ENCODE measurements around the genes CALHM3 and SLK.

- PRO-cap, result no peak
These were observed 12.0 kb downstream of the NT5C2 start for GRCh38 chr10:103180929-103181707.

- PRO-cap, result no peak
These were observed 6.8 kb downstream of the CALHM2 start for GRCh38 chr10:103445277-103445784.

DNA sequence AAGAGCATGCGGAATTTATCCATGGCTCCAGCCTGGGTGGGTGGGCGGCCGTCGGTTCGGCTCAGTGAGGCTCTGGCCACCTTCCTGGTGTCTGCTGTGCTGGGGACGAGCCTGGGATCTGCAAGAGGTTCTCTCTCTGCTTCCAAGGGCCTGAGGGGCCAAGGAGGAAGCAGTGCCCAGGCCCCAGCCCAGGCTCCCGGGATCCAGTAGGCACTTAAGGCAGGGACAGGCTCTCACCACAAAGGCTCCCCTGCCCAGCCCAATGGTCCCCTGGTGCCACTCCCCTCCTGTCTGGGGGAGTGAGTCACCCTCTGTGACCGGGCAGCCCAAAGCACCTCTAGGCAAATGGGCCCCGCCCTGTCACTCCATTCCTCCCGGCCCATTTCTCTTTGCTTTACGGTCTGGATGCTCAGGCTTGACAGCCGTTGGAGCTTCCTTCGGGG is at the start of gene CALHM3:
CALHM3 (minus strand) TSS at position 231 of the 443 bp plus-strand sequence.
- PRO-cap, result no peak

GRCh38 chr10:103535419-103535741 is 41.9 kb downstream of the NEURL1 start:
- PRO-cap, result no peak

DNA sequence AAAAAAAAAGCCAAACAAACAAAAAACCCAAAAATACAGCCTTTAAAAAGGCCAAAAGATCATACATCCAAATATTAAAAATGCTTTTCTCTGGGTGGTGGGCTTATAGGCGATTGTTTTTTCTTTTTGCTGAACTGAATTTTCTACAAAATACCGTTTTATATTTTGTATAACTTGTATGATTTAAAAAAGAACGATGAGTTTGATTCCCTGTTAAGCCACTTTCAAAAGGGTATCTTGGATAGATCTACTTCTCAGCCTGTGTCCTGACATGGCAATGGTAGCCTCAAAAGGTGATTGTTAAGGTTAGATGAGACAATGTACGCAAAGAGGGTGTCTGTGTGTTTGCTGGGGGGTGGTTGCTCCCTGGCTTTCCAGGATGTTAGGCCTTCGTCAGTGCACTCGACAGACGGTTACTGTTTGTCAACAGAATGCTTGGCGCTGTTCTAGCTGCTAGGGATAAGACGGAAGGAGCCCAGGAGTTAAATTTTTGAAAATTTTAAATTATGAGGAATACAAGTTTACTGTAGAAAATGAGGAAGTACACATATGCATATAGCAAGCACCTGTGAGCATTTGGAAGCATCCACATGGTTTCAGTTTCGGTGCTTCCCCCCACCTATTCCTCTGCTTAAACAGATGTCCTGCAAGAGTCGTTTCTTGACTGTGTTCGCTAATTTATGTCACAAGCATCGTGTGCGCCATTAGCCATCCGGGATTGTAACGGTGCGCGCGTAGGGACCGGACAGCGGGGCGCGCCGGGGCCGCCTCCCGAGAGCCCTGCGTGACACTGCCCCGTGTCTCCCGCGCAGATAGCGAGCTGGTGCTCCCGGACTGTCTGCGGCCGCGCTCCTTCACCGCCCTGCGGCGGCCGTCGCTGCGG is 90.5 kb downstream of the NEURL1 start:
- PRO-cap, result no peak

DNA sequence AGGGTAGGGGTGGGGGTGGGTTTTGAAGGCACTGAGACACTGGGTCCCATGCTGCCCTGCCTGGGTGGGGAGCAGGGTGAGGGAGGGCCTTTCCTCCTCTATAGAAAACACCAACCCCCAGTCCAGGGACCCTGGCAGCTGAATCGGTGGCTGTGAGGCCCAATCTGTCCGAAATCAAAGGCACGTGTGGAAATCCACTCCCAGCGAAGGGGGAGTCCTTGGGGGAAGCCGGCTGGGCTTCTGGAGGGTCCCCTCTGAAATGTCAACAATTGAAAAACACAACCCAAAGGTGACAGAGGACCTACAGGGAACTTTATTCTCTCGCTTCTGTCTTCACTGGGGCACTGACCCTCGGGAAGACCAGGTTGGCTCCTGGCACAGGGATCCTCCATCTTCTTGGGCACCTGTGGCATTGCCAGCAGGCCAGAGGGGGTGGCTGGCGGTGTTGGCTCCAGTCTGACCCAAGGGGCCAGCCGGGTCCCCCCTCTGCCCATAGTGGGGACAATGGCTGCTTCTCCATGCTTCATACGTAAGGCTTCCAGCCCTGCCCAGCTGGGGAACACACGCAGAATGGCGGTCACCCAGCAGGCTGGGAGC is 106.6 kb downstream of the NEURL1 start:
- PRO-cap, result no peak

- PRO-cap, result no peak
These were observed 110.6 kb downstream of the NEURL1 start for GRCh38 chr10:103604144-103604556.

DNA sequence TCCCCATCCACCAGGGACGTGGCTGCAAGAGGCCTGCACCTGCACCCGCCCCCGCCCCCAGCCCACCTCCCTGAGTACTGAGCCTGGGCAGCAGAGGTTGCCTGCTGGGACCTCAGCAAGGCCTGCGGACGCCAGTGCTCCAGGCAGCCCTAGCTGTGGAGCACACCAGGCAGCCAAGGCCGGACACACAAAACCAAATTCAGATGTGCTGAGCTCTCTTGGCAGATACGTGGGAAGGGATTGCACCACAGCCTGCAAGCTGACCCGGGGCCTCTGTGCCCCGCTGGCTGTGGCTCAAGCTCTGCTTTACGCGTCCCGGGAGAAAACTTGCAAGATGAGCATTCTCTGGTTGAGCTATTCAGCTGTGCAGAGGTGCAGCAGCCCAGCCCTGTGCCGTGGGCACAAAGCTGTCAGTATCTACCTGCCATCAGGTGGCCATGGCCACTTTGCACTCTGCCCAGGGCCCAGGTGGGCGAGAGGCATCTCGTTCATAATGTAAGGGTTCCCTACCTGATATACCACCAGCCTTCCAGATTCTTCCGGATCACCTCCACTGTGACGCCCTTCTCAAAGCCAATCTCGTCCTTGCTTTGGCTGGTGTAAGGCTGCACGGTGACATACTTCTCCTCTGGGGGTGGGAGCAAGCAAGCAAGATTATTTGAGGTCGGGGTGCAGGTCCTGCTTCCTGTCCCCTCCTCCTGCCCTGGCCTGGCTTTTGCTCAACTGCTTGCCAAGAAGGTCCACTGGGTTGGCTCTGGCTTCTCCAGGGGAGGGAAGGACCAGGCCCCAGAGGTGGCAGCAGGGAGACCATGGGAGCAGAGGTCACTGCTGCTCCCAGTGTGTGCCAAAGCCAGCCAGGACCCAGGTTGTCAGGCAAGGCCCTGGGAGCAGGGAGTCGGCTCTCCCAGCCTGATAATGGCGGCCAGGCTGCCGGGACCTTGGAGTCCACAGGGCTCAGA is 123.5 kb downstream of the NEURL1 start:
- PRO-cap, result no peak

- PRO-cap, result no peak
These were observed 155.9 kb downstream of the NEURL1 start for GRCh38 chr10:103649430-103649848.

DNA sequence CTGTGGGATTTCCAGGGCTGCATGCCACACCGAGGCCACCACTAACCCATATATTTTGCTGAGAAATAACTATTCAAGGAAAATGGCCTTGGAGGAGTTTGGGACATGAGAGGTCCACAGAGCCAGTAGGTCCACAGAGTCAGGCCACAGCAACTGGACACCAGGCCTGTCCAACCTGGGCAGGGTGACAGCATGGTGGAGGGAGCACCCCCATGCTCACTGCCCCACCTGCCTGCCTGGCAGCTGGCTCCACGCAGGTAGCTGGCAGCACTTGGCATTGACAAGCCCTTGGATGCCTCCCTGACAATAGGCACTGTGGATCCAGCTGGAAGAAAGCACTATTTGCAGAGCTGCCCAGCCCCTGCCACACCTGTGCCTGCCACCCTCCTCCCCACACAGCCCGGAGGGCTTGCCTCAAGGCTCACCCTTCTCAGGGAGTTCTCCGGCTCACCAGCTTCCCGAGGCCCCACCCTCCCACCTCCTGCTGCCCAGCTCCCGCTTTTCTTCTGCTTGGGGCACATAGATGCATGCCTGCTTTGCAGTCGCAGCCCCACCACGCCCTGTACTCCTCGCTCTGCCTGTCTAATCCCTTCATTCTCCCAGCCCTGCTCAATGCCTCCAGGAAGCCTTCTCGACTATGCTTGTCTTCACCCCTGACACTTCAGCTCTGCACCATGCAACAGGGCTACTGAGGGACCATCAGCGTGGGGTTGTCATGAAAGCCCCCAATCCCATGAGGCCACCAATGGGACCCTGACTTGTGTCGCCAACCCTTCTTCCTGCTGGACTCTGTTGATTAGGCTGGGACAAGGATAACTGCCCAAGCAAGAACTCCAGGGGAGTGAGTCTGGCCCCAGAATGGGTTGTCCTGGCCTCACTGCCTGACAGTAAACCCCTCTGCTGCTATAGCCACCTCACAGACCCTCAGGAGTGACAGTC is 160.2 kb downstream of the NEURL1 start:
- PRO-cap, result no peak

- PRO-cap, result no peak
These were observed 162.5 kb downstream of the NEURL1 start for GRCh38 chr10:103656024-103656448.

DNA sequence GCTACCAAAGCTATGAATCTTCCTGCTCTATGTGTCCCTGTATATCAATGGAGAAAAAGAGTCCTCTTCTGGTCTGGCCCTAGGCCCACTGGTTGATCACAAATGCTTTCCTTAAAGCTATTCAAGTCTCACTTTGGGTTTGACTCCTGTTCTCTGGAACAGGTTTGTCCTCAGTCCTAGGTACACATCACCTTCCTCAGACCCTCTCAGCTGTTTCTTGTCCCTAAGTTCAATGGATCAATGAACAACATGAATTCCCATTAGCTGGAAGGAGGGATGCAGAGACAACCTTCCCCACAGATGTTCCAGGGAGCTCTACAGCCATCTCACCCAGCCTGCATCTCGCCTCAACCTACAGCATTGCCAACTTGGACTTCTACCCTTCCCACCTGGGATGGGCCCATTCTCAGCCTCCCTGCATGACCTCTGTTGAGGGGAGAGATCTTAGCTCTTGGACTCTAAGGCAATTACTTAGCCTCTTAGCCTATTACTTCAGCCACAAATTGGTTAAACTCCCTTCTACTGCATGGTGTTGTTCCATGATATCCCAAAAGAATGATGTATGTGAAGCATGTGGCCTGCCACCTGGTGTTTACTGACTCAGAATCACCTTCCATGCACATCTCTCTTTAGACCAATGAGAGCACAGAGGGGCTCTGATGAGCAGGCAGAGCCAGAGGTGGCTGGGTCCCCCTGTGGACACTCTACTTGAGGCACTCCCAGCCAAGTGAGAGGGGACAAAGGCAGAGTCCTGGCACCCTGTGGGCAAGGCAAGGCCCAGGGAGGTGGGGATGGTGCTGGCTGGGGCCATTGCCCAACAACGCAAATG is 164.2 kb downstream of the NEURL1 start:
- PRO-cap, result no peak

GRCh38 chr10:103833518-103834176 is 21.7 kb downstream of the SH3PXD2A start:
- PRO-cap, result no peak

DNA sequence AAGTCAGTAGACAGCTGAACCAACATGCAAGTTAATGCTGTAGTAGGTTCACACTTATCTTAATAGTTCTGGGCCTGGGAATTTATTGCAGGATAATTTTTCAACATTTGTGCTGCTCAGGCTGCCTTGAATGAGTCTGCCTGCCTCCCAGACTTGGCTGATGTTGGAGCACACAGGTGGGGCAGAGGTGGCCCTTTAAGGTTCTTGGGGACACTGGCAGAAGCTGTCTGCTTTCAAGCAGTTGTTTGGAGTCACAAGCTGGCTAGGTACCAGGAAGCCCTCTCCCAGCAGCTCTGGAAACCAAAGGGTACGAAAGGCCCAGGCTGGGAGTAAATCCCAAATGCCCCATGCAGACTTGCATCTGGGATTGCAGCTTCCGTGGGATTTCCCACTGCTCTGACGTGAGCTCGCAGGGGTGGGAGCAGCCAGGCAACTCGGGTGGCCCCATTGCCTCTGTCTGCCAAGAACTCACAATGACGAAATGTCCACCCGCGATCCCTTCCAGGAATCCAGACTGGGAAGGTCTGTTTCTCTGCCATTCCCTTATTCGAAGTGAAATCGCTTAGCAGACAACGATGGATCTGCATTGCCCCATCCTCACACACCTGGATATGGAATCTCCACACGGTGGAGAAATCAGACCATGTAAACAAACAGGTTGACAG is 20.4 kb downstream of the SH3PXD2A start:
- PRO-cap, result no peak

GRCh38 chr10:103836776-103837117 is 18.6 kb downstream of the SH3PXD2A start:
- PRO-cap, result no peak

DNA sequence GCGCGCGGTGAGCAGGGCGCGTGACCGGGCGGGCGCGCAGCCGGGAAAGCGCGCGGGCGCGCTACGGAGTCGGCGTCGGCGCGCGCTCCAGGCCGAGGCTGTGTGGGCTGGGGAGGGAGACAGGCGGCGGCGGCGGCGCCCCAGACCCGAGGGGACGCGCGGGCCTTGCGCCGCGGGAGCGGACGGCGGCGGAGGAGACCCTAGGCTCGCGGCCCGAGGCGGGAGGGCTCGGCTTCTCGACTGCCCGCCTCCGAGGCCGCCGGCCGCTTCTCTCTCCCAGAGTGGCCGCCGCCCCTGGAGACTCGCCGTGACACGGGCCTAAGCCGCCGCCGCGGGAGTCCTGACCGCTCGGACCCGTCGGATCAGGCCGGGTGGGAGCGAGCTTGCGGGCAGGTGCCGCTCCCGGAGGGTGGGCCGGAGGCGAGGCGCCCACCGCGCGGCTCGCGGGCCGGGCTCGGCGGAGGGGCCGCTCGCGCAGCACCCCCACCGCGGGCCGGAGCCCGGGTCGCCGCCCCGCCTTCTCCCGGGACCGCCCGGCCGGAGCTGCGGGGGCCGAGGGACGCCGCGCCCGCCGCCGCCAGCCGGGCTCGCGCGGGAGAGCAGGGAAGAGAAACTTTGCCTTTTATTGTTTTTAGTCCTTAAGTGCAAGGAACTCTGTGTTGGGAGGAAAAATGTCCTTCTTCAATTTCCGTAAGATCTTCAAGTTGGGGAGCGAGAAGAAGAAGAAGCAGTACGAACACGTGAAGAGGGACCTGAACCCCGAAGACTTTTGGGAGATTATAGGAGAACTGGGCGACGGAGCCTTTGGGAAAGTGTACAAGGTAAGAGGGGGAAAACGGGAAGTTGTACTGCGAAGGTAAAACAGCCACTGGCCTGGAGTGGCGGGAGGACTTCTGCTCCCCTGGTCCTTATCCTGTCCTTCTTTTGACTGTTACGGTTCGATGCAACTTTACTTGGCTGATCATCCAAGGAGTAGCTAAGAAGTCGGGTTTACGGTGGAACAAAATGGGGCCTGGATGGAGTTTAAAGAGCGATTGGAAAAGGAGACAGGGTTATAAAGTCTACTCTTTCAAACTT is at the start of gene SLK:
SLK (plus strand) TSS at position 66 of the 1,077 bp plus-strand sequence.
- PRO-cap, result bidirectional peak, plus-strand start at position 95 of the sequence, minus-strand start outside the sequence; bidirectional peak, plus-strand start at position 521 of the sequence, minus-strand start at position 507 of the sequence

GRCh38 chr10:104033056-104034018 is 52.3 kb downstream of the COL17A1 start:
- PRO-cap, result no peak

DNA sequence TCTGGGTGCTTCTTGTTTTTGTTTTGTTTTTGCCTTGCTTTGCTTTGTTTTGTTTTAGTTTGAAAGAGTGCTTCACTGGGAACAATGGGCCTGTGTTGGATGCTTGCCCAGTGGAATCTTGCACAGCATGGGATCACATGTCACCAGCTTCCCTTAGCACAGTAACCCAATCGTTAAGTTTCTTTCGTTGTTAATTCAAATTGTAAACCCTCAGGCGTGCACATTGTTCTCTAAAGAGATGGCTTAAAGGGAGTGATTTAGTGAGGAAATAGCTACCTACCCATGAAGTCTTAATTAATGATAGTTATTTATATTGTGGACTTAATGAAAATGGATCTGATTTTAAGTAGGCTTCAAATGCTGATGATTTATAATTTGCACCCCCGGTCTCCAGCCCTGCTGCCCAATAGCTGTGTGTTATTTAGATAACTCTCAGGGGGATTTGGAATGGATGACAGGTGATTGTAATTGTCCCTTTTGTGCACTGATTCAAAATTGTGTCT is 8.8 kb downstream of the COL17A1 start:
- PRO-cap, result no peak

GRCh38 chr10:104267678-104268100 is 1.3 kb upstream of the GSTO2 start:
- PRO-cap, result no peak

DNA sequence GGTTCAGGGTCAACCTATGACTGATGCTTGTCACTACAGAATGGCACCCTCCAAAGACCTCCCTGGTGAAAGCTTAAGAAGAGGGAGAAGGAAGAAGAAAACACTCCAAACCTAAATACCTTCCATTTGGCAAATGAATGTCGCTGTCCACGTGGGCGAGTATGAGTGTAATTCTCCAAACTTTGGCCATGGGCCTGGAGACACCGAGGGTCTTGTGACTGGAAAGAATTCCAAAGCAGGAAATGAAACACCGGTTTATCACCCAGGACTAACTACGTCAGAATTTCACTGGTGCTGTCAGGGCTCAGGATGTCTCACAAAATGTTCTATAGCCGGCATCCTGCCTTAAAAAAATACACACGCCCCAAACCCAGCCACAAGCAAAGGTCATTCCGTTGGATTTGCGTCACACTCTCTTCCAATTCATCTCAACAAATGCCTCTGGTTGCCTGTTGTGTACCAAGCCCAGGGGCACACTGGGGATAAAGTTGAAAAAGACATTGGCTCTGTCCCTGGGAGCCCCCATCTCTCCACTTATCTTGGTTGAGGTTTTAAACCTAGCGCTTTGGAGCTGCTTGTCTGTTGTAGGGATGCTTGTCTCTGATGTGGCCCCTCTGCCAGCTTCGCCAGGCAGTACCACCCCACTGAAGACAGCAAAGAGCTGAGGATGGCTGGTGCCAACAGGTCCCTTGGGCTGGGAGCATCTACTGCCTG is 31.1 kb downstream of the GSTO2 start:
- PRO-cap, result no peak

Measured in right cardiac atrium (tissue), 1 donor.